Neural progenitor cell (in vitro differentiated cells): ENCODE results near the gene BPIFA3.

- RAMPAGE, long total RNA = no peak
These were observed 16.8 kb downstream of the POFUT1 start for GRCh38 chr20:32224477-32224875.

DNA sequence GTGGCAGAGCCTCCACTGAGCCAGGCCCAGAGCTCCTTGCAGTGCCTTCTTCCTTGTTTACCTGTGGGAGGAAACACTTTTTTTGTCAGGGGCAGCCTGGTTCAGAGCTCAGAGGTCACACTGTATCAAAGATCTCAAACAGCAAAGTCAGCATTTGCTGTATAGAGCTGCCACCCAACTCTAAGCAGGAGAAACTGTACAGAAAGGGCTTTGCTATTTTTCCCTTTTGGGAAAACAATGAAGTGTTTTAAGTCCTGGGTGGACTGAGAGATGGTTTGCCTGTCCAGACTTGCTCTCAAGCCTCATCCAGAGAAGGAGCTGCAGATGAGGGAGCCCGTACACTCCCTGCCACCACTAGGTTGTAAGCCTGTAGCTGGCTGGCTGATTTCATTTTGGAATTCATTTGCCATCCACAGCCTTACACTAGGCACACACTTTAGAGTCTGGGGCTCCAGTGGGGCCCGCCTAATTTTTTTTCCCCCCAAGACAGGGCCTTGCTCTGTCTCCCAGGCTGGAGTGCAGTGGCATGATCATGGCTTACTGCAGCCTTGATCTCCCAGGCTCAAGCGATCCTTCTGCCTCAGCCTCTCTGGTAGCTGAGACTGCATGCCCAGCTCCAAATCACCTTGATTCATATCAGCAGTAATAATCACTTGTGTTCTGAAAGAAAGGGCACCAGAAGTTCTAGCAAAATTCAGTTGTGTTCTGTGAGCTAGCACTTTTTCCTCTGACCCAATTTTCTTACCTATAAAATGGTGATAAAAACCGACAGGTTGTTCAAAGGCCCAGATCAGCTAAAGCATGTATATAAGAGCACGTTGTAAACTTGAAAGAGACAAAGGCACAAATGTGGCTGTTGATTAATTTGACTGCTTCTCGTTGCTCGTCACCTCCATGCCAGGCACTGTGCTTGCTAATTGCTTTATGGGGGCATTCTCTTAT, 28.5 kb downstream of the POFUT1 start:
- RAMPAGE, long total RNA = no peak

DNA sequence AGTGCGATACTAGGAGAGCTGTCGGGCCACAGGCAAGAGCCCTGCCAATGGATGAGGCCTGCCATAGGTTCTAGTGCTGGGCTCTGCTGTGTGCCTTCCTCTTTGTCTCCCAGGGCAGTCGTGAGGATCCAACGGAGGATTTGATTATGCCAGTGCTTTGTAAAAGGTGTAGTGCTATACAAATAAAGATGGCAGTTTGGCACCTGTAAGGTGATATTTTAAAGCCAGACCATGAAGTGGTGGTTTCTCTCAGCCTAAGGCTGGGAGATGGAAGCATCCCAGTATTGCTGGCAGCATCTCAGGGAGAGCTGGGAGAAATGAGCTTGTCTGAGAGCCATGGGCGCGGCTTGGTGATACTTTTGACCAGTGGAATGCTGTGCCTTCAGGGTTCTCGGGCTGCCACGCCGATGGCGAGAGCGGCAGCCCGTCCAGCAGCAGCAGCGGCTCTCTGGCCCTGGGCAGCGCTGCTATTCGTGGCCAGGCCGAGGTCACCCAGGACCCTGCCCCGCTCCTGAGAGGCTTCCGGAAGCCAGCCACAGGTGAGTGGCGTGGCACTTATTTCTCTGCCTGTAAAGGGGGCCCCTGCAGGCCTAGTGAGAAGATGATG, 71.5 kb downstream of the ASXL1 start:
- RAMPAGE, long total RNA = no peak

DNA sequence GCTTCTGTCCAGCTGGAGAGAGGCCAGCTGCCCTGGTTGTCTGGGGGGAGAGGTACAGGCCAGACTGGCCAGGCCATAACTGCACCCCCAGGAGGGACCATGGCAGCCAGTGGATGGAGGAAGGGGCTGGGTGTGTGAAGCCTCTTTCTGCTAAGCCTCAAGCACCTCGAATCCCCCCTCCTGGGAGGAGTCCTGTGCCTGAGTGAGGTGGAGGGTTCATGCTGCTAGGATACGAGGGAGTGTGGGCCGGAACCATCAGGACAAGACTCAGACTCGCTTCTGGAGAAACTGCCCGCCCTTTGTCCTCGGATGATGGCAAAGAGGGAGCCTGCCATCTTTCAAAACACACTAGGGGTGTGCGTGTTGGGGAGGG, 90.3 kb downstream of the ASXL1 start:
- RAMPAGE, long total RNA = no peak

DNA sequence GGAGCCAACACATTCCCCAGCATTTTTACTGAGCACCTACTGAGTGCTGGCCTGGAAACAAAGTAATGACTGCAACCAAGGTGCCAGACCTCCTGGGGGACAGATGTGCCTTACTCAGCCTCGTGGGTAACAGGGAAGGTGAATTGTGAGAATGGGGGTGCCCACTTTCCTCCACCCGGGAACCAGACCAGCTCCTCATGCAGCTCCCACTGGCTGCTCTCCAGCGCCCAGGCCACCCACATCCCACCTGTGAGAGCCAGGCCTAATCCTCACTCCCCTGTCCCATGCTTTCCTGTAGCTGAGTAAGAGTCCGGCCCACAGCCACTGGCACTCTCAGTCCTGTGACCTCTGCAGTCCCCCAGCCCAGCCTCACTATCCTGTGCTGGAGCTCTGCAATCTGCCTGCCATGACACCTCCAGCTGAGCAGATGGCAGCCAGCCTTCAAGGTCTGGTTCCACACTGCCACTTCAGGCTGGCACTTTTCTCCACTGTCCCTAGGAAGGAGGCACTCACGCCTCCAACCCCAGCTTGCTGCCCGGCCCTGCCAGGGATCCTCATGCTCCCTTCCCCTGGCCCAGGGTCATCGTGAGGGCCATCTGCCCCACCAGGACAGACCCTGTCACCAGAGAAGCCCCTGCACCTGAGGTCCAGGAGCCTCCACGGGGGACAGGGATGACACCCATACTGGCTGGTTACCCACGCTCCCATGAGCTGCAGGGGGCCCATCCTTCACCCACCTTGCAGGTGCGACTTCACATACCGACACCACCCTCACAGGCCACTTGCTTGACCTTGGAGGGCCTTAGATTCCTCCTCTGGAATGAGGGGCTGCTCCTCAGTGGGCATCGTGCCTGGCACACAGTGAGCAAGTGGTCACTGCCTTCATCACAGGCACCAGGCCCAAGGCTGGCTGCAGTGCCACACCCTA, 100.0 kb downstream of the ASXL1 start:
- RAMPAGE, long total RNA = no peak

GRCh38 chr20:32481202-32481840, 103.8 kb downstream of the NOL4L start:
- RAMPAGE, long total RNA = no peak

DNA sequence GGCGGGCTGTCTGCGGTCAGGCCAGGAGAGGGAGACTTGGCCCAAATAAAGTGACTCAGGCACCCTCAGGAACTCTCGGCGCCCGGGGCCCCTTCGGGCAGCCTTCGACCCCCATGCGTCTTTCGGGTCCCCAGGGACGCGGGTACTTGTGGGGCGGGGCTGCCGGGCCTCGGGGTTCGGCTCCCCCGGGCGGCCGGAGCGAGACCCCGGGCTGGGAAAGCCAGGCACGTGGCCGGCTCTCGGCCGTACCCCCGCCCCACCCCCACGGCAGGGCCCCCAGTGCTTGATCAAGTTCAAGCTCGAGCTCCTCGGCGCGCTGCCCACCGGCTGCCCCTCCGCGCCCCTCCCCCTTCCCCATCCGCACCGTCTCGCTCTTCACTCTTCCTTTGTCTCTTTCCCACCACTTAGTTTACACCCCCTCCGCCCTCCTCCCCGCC, 101.1 kb downstream of the NOL4L start:
- RAMPAGE, long total RNA = no peak

DNA sequence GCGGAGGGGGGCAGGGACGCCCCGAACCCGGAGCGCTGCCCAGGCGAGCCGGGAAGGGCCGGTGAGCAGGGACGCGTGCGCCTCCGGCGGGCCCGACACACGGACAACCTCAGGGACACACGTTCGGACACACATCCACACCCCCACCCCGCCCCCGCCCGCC, 897 bp downstream of the NOL4L start:
- RAMPAGE, long total RNA = no peak

DNA sequence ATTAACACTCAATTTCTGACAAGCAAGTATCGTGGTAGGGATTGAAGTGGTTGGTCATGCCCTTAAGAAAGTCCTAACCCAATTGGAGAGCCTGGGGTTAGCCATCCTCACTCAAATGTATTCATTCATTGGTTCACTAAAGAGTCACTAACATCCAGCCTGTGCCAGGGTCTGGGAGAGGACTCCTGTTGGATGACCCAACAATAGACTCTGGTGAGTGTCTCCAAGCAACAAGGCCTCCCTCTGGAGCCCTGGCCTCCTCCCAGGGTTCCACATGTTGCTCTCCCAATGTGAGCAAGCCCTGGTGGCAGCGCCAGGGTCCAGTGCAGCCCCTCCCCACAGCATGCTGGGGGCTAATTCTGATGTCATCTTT, at the start of gene BPIFA3:
BPIFA3 (plus strand) TSS at position 288 of the 373 bp plus-strand sequence.
- RAMPAGE, long total RNA = no peak

GRCh38 chr20:33276118-33276617, 6.8 kb upstream of the BPIFB1 start:
- RAMPAGE, long total RNA = no peak

- RAMPAGE, long total RNA = no peak
These were observed 10.1 kb downstream of the SNTA1 start for GRCh38 chr20:33433369-33433926.

DNA sequence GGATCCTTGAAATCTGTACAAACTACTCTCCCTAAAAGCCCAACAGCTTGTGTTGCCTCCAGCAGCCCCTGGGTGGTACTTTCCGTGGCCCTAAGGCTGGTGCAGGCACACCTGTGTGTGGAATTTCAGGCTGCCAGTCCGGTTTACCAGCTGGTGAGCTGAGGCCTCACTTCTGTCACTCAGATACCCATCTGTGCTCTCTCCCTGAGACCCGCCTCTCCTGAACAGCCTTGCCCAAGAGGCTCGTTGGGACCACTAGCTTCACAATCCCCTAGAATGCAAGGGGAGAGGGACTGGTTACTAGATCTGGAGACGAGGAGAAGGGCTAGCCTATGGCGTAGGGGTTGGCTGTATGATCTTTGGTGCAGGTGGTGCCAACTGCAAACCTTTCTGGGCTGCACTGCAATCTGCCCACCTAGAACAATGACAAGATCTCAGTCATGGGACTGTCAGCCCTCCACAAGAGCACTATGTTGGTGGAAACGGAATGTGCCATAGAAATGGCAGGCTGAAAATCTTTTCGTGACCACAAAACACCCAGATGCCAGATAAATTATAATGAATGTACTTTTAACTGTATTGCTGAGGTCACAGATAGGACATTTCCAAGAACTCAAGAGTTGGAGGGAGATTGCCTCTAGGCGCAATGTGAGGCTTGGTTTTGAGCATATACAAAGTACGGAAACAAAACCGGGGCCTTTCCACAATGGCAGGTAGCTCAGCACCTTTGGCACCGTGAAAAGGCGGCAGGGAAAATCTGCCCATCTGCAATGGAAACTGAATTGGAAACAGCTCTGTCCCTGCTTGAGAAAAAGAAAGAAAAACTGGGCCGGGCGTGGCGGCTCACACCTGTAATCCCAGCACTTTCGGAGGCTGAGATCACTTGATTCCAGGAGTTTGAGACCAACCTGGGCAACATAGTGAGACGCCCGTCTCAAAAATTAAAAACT, 10.8 kb upstream of the C20orf144 start:
- RAMPAGE, long total RNA = no peak

GRCh38 chr20:33673246-33673922, 844 bp downstream of the NECAB3 start:
- RAMPAGE, long total RNA = no peak

DNA sequence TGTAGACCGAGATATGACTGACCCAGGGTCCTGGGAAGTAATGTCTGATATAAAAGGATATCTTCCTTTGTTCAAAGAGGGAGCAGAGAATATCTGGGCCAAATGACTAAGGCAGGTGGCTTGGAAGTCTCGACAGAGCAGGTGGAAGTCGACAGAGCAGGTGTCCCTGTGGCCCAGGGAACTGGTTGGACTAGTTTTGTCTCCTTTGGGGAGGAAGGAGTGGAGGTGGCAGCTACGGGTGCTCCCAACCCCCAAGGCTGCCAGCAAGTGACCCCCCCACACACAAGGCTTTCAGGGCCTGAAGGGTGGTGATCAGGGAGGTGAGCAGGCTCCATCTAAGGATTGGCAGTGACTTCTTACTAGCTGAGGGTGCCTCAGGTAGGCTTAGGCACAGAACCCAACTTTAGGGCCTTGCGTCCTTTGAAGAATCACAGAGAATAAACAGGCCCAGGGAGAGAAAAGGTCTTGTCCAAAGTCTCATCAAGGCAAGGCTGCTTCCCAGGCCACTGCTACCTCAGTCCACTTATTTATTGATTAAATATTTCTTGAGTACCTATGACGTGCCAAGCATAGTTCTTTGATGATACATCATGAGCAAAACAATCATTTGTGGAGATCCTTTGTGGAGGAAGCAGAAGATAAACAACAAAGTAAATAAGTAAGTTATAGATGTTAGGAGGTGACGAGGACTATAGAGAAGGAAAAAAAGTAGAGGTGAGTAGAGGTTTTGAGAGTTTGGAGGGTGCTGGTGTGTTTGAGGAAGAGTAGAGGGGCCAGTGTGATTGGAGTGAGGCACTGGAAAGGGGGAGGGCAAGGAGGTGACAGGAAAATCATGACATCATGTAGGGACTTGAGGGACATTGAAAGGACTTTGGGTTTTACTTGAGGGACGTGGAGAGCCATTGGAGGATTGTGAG, 14.3 kb upstream of the CHMP4B start:
- RAMPAGE, long total RNA = no peak

- RAMPAGE, long total RNA = no peak
These were observed 36.0 kb downstream of the EIF2S2 start for GRCh38 chr20:34075809-34076604.

DNA sequence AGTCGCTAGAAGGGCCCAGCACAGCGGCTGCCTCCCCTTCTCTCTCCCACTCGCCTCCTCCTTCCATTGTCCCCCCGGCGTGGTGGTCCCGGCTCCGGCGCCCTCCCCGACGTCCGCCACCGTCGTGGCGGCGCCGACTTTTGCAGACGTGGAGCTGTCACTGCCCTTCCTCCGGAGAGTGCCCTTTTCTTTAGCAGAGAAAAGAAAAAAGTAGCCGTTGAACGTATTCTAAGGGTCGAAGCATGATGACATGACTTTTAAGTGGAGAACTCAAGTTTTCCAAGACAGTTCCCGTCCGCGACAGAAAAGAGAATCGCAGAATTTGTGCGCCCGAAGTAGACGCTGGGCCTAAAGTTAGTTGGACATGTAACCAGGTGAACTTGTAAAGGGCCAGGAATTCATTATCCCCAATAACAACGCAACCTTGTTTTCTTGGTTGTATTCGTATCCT, 774 bp downstream of the ITCH start:
- RAMPAGE, long total RNA = no peak

DNA sequence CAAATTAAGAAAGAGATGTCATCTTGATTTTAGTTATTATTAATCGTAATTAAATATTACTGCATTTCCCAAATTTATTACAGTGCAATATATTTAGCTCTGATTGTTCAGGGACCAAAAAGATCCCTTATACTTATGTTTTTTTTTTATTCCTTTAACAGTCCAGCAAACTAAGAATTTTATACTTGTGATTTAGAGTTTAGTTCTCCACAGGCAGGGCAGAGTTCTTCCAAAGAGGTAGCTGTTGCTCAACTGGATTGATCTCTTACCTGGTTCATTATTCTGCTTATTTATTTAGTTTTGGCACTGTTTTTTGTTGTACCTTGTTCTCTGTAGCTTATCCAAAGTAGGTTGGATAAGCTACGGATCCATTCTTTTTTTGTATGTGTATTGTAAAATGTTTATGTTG, 39.8 kb downstream of the ITCH start:
- RAMPAGE, long total RNA = no peak

- RAMPAGE, long total RNA = no peak
These were observed 1.4 kb downstream of the MAP1LC3A start for GRCh38 chr20:34559600-34560649.

- RAMPAGE, long total RNA = no peak
These were observed 20.7 kb downstream of the MAP1LC3A start for GRCh38 chr20:34579182-34579560.

DNA sequence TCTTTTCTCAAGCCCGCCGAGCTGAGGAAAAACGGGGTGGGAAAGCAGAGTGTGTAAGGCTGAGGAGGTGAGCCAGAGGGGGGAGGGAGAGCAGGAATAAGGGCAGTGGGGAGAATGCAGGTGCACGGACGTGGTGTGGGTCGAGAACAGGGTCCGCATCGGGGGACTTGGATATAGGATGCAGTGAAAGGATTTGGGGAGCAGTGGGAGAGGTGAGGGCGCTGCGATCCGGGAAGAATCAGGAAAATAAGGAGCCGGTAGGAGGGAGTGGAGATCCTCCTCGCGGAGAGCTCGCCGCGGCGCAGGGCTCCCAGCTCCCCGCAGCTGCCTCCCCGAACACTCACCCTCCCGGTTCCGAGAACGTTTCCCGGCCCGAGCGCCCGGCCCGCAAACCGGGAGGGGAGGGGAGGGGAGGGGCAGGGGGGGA, 338 bp upstream of the TP53INP2 start:
- RAMPAGE, long total RNA = no peak